Bronchial epithelial cell (primary cell): Measurements from ENCODE around the gene TFF2.

DNA sequence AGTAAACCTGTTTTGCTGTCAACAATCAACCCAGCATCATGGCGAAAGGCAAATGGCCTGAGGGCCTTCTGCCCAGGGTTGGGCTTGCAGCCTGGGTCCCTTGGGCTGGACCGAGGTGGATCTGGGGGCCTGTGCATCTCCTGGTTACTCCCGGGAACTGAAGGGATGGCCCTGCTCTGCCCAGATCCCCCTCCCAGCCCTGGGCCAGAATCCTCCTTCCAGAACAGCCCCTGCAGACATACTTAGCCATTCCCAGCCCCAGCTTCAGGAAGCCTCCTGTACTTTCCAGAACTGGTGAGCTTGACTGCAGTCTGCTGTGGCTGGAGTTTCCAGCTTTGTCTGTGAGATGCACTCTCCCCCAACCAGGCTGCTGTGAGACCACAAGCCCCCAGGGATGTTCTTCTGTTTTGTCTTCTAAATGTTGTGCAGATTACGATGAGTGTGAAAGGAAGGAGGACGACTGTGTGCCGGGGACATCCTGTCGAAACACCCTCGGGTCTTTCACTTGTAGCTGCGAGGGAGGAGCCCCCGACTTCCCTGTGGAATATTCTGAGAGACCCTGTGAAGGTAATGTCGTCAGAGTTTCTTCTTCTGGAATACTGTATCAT lies 49.6 kb downstream of the UMODL1 start:
- RRBS, 2 experiments: no CpG with 5 or more reads among the region's 11 CpGs

DNA sequence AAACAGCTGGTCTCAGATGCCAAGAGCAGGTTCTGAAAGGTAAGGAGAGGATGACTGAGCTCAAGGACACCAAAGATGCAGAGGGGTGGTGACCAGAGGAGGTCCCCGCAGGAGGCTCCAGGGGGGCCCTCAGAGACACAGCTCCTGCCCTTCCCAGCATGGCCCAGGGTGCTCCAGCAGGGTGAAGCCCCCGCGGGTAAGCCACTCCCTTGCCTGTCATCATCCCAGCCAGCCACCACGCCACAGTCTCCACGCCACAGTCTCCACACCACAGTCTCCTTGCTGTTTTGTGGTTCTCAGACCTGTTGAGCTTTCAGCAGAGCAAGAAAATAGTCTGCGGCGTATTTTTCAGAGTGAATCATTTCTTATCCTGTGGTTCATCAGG lies 25.9 kb upstream of the ABCG1 start:
- RRBS, 2 experiments: no CpG with 5 or more reads among the region's 7 CpGs

DNA sequence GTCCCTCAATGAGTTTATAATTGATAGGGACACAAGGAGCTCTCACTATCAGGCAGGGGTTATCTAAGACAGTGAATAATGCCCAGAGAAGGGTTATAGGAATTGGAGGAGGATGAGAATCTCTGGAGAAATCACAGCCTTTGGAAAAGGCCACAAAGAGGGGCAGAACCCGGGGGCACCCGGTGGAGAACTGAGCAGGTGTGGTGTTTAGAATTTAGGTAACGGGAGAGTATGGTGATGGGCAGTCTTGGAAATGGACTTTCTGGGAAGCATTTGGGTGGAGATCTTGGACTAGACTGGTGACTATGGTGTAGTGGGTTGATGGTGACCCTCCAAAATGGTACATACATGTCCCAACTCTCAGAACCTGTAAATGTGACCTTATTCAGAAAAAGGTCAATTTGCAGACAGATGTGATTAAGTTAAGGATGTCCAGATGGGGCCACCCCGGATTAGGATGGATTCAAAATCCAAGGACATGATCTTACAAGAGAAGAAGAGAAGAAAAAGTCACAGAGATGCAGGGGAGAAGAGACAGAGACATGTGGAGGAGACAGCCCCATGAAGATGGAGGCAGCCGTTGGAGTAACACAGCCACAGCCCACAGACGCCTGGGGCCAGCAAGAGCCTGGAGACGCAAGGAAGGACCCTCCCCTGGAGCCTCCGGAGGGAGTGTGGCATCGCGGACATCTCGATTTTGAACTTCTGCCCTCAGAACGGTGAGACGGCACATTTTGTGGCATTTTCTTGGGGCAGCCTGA lies 28.5 kb downstream of the ABCG1 start:
- RRBS, 2 experiments: no CpG with 5 or more reads among the region's 13 CpGs

DNA sequence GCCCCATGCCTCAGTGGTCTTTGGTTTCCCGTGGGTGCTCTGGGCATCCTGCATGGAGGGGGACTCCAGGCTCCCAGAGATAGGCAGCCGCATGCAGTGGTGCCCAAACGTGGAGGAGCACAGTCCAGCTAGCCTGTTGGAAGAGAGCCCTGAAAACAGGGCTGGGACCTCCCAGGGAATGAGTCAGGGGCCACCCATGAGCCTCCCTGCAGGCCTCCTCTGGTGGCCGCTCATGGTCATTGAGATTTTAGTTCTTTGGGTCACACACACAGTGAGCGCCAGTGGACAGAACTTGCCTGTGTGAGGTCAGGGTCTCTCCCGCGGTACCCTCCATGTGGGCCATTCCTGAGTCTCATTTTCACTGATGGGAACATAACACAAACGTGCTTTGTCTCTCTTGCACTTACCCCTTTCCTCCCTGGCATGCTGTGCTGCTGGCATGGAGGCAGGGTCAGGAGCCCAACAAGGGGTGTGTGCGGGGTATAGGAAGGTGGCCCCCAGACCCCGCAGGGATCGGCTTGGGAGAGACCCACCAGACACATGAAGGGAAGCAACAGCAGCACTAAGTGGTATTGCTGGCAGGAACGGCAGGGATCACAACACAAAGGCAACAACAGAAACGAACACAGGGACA lies 31.6 kb downstream of the ABCG1 start:
- RRBS, 2 experiments: no CpG with 5 or more reads among the region's 13 CpGs

- RRBS, 2 experiments: no CpG with 5 or more reads among the region's 9 CpGs
Measured at GRCh38 chr21:42292129-42292797, 22.9 kb downstream of the TFF3 start.

- RRBS, 2 experiments: 82 to 89% methylated on average over 2 of the region's 20 CpGs
Measured at GRCh38 chr21:42301138-42301678, 14.0 kb downstream of the TFF3 start.

DNA sequence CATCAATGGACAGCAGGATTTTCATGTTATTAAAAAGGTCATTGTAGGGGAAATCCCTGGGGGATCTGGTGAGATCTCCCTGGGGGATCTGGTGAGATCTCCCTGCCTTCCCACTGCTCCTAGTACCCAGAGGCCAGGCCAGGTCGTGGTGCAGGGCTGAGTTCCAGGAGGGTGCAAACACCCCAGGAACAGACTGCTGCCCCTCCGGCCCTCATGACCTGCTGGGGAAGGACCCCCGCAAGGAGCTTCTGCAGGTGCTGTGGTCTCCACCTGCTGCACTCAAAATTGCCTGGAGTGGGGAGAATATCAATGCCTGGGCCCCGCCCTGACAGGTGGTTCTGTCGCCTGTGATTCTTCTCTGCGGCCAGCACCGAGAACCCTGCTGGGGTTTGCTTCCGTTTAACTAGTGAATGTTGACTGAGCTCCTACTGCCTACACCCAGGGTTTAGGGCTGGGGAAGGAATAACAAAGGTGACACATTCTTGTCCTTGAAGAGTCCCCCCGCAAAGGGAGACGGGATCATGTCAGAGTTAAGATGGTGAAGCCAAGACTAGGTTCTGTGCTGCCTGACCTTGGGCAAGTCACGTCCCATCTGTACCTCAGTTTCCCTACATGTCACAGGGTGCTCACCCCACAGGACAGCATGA lies 2.2 kb upstream of the TFF3 start:
- RRBS, 2 experiments: no CpG with 5 or more reads among the region's 11 CpGs

DNA sequence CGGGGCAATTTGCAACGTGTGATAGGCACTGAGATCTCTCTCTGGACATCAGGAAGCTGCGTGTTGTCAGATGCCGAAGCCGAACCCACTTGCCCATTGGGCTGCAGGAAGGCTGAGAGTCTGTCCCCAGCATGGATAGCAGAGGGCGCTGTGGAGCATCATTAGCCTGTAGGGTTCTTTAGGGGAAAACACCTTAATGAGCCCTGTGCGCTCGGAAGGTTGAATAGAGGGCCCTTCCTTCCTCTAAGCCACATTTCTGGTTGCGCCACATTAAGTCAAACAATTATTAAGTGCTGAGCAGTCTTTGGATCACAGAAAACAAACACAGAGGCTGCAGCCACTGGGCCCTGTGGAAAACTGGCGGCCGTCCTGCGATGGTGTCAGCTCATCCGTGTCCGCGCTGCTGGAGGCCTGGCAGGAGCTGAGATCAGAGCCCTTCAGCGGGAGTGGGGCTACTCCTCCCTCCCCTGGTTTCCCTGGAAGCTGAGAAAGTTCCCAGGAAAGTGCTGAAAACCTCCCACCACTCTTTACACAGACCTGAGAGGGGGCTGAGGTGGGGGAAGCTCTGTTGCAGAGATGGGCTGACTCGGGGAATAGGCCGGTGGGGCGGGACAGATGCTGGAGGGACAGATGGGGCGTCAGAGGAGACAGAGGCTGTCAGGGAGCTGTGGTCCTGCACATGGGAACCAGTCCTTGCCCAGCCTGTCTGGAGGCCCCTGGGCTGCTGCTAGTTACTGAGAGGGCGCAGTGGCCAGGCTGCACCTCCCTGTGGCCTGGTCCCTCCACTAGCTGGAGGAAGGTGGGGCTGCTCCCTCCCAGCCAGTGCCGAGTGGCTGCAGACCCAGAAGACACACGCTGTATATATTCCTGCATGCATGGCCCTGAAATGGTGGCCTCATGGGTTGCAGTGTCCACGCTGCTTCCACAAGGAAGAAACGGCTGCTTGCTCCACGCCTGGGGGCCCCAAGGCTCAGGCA lies 12.6 kb downstream of the TFF2 start:
- RRBS, 2 experiments: no CpG with 5 or more reads among the region's 26 CpGs

DNA sequence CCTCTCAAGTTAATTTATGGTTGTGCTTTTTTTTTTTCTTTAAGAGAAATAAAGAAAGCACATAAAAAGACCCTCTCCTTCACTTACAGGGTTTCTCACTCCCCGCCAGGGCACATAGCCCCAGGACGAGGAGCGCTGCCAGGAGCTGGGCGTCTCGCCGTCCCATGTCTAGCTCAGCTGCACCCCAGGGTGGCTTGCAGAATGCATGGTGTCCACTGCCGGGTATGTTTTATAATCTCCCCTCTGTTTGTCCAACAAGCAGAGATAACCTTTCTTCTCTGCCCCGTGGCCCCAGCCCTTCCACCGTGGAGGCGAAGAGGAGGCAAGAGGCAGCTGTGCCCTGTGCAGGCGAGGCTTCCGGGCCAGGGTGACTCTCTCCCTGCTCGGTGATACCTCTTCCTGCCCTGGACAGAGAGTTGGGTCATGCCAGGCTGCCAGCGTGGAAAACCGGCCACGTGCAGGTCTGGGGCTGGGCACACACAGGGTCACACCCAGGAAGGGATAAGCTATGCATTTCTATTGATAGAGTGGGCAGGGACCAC lies at the start of gene TFF2:
Gene TFF2, minus strand, starts transcription at position 203 of the 542 bp plus-strand sequence.
- RRBS, 2 experiments: 48 to 55% methylated on average over 4 of the region's 16 CpGs

GRCh38 chr21:42414940-42415576 lies 11.4 kb downstream of the UBASH3A start:
- RRBS, 2 experiments: no CpG with 5 or more reads among the region's 20 CpGs

- RRBS, 2 experiments: no CpG with 5 or more reads among the region's 8 CpGs
Measured at GRCh38 chr21:42477133-42477675, 18.8 kb downstream of the RSPH1 start.

- RRBS, 2 experiments: 2 to 4% methylated on average over 1 of the region's 21 CpGs
Measured at GRCh38 chr21:42496780-42497275, 804 bp upstream of the RSPH1 start.

- RRBS, 2 experiments: no CpG with 5 or more reads among the region's 16 CpGs
Measured at GRCh38 chr21:42577112-42578419, 63.9 kb downstream of the SLC37A1 start.

- RRBS, 2 experiments: no CpG with 5 or more reads among the region's 12 CpGs
Measured at GRCh38 chr21:42593731-42594254, 59.6 kb upstream of the PDE9A start.

GRCh38 chr21:42722549-42723200 lies 69.3 kb downstream of the PDE9A start:
- RRBS, 2 experiments: no CpG with 5 or more reads among the region's 9 CpGs

- RRBS, 2 experiments: no CpG with 5 or more reads among the region's 10 CpGs
Measured at GRCh38 chr21:42784241-42784876, 95.0 kb downstream of the WDR4 start.

DNA sequence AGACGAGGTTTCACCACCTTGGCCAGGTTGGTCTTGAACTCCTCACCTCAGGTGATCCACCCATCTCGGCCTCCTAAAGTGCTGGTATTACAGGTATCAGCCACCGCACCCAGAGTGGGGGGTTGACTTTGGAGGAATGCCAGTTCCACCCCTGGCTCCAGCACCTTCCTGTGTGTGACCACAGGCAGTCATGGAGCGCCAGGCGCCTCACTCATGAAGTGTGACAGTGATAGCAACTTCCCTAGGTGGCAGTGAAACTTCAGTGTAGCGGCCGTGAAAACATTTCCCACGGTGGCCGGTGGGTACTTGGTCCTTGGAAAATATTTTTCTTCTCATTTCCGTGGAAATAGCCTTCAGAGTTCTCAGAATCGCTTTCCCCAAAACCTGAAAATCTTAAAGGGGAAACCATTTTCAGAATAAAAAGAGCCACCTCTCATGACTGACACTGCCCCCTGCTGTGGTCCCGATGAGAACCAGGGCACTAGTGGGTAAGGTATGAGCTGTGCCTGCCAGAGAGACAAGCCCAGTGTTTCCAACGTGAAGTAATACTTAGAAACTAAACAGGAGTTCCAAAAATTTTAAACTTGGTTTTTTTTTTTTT lies 48.4 kb downstream of the WDR4 start:
- RRBS, 2 experiments: no CpG with 5 or more reads among the region's 13 CpGs

DNA sequence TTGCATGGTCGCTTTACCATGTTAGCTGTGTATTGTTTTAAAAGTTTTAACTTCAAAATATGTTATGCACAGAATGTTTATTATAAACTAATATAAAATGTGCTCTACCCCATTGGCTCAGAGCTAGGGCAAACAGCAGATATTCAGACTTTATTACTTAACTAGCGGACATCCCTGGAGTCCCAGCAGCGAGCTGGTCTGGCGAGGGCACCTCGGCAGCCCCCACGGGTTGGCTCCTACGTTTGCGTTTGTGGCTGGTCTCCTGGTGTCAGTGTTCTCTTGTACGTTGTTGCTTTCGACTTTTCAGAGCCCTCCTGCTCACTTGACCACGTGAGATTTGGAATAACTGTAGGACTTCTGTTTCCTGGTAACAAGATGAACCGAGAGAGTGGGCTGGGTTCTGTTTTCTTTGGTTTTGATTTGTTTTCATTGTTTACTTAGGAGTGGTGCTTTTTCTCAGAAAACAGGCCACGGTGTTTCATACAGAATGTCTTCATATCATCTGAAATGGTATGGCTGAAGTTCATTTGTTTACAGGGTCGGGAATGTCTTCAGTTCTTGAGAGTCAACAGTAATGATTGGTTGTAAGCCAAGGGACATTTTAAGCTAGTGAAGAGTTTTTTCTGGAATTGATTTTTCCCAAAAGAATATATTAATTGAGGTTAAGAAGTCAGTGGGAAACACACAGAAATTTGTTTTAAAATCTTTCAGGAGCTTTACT lies 44.4 kb downstream of the CBS start:
- RRBS, 2 experiments: no CpG with 5 or more reads among the region's 14 CpGs

DNA sequence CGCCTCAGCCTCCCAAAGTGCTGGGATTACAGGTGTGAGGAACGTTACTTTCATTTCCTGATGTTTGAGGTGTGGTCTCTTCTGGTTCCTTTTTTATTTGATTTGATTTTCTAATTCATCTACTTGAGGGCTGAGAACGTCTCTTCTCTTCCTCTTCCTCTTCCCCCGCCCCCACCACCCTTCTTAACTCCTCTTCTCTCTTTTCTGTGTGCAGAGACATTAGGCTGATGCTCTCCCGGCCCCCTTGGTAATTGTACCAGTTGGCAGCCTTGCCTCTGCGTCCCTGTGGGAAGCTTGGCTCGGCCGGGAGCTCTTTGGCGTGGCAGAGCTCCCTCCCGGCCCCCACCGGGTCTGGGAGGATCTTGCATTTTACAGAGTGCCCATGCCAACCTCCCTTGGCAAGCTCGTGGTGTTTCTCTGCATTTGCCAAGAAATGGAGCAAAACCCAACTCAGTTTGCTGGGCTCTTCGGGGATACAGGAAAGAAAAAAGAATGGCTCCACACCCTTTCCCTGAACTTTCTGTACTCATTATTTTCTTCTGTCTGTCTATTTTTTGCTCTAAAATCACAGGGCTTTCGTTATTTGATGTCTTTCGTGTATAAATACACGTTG lies 20.0 kb downstream of the CRYAA start:
- RRBS, 2 experiments: 2 to 3% methylated on average over 4 of the region's 16 CpGs

- RRBS, 2 experiments: no CpG with 5 or more reads among the region's 6 CpGs
Measured at GRCh38 chr21:43274519-43274799, 105.7 kb downstream of the CRYAA start.